Placental epithelial cell (primary cell): ENCODE measurements around the gene USH2A.

DNA sequence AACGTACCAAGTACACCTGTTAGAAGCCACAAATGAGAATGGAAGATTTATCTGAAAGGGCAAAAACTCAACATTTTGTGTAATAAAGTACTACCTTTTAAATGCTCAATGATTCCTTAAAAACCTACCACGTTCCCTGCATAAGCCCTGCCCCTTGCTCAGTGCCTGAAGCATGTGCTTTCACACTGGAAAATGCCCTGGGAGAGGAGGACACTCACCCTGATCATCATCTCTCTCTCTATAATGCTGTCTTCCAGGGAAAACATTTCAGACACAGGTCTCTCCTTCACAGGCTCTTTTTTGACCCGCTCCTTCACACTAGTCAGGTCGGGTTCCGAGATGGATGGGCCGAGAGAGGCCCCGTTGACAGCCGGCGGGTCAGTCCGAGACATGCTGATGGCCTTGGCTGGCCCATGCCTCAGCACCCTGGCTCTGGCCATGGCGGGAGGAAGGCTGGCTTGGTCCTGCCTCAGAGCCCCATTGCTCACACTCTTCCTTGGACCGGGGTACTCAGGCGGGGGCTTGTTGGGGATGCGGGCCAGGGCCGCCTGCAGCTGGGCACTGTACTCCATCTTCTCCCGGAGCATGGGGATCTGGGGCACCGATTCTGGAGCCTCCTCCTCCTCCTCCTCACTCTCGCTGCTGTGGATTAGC is 102.3 kb downstream of the SMYD2 start:
- CAGE, long polyA plus RNA, result no peak

GRCh38 chr1:214386683-214387170 is 105.8 kb downstream of the SMYD2 start:
- CAGE, long polyA plus RNA, result no peak

- CAGE, long polyA plus RNA, result no peak
Observed at GRCh38 chr1:214446528-214447657, 104.5 kb downstream of the PTPN14 start.

DNA sequence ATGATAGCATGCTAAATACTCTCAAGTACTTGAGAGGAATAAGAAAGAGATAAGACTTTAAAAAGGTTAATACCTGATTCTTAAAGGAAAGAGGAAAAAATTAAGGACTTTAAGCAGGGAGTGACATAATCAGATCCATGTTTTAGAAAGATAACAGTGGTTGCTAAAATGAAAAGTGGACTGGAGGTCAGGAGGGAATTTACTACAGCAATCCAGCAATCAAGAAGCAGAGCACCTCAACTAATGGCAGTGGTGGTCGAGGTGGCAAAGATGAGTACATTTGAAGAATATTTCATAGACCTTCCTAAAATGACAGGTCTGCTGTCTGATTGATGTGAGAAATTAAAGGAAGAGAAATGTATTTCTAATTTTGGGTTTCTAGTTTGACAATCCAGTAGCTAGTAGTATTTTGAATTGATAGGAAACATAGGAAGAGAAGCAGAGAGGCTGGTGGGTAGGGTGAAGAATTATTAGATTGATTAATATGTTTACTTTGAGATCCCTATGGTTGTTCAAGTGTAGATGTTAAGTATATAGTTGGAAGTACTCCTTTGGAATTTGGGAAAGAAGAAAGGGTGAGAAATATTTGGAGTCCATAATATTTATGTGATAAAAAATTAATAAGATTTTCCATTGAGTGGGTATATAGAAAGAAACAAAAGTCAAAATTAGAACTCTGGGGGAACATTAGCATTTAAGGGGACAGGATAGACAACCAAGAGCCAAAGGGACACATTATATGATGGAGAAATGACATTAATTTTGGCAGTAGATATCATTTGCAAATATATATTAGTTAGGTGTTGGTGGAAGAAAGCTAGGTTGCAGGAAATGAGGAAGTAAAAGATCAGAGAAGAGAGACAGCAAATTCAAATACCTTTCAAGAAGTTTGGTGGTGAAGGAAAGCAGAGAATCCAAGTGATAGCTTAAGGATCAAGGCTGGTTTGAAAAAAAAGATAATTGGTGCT is 29.0 kb downstream of the KCTD3 start:
- CAGE, long polyA plus RNA, result no peak

DNA sequence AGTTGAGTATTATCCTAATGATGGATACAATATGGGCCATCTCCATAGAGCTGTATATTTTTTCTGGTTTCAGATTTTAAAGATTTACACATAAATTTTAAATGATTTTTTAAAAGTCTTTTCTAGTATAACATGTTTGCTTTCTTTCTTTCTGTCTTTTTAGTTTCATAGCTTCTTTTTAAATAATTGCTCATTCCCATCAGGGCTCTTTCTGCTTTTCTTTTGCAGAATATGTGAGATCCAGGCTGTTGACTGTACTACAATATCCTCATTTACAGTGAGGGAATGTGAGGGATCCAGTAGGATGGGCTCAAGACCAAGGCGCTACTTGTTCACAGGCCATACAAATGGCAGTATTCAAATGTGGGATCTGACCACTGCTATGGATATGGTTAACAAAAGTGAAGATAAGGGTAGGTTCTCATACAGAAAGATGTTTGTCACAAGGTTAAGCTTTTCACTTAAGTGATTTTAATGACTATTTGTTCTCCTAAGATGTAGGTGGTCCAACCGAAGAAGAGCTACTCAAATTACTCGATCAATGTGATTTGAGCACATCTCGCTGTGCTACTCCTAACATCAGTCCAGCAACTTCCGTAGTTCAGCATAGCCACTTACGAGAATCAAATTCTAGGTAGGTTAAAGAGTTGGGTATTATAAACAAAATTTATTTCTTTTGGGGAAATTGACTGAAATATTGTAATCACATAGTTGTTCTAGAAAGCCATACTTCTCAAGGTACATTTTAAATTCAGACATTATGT is 51.7 kb downstream of the KCTD3 start:
- CAGE, long polyA plus RNA, result no peak

- CAGE, long polyA plus RNA, result no peak
Observed at GRCh38 chr1:215619950-215620500, 52.9 kb downstream of the KCTD3 start.

GRCh38 chr1:216423184-216423602 is at the start of gene USH2A:
Gene USH2A, minus strand, starts transcription at chr1:216423448.
- CAGE, long polyA plus RNA, result no peak

- CAGE, long polyA plus RNA, result no peak
Observed at GRCh38 chr1:218346203-218346556, 1.0 kb downstream of the TGFB2 start.

DNA sequence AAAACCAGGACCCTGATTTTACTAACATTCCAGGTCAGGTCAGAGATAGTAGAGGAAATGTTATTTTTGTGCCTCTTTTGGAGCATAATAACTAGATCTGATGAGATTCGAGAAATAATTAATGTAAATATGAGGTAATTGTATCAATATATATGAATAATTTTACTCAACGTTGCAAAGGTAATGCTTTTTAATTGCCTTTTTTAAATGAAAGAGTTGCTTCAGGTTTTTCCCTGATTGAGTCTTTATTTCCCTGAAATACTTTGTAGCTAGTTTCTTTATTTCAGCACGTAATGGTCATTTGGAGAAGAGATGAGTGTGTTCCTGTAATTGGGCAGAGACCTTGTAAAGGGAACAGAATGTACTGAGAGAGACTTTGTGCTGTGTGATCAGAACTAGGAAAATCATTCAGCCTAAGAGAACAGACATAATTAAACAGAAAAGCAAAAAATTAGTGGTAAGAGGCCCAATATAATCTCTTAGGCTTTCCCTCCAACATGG is 101.8 kb downstream of the TGFB2 start:
- CAGE, long polyA plus RNA, result no peak

DNA sequence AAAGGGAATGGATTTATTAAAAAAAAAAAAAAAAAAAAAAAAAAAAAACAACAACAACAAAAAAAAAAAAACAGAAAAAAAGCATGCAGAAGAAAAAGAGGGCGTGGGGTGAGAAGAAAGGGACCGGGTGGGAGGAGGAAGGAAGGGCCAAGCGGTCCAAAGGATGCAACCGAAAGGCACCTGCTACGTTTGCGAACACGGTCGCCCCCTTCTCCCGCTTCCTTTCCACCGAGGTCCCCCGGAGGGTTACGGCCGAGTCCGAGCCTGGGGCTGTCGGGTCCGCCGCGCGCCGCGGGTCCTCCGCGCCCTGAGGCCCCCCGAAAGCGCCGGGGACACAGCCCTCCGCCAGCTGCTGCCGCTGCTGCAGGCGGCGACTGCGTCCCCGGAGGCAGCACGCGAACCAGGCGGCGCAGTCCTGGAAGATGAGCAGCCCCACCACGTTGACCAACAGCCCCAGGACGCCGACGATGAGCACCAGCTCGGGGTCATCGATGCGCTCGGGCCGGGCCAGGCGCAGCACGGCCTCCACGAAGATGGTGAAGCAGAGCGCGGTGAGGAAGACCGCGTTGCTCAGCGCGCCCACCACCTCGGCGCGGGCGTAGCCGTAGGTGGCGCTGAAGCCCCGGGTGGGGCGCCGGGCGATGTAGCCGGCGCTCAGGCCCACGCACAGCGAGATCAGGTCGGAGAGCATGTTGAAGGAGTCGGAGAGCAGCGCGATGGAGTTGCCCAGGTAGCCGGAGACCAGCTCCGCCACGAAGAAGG is 555 bp downstream of the SLC30A10 start:
- CAGE, long polyA plus RNA, result no peak

GRCh38 chr1:220090195-220090713 is 666 bp upstream of the BPNT1 start:
- CAGE, long polyA plus RNA, result no peak

GRCh38 chr1:220762017-220762410 is 13.9 kb downstream of the MTARC2 start:
- CAGE, long polyA plus RNA, result no peak

DNA sequence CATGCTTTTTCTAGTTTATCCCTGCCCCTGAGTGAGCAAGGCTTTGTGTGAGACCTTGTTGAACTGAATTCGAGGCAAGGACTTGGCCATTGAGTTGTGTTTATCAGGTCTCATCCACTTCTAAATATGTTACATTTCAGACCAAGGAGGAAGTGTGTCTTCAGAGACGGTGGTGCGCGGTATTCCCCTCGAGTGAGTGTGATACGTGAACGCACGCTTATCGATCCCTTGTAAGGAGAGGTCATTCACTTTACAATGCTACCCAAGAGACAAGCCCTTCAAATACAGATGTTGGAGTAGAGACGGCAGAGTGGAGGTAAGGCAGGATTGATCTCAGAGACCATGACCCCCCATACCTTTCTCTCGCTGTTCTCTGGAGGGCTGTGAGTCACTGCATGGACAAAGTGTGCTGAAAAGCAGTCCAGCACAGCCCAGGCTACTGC is 16.5 kb upstream of the MTARC1 start:
- CAGE, long polyA plus RNA, result no peak

- CAGE, long polyA plus RNA, result no peak
Observed at GRCh38 chr1:220787259-220787914, 674 bp downstream of the MTARC1 start.

- CAGE, long polyA plus RNA, result no peak
Observed at GRCh38 chr1:220818733-220819078, 32.0 kb downstream of the MTARC1 start.

DNA sequence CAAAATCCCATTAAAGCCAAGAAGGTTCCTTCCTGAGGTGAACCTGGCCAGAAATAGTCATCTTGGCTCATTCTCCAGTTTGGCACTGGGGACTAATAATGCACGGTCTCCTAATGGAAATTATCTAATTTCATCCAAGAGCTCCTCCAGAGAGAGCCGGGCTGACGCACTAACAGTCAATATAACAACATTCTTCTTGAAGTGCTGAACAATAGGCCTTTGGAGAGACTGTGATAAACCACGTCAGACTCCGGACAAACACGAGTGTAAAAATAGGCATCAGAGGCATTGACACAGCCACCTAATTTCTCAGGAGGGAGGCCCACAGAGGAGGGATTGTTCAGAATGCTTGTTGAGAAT is 35.5 kb upstream of the HLX start:
- CAGE, long polyA plus RNA, result no peak

GRCh38 chr1:220874054-220874406 is 5.2 kb upstream of the HLX start:
- CAGE, long polyA plus RNA, result no peak

- CAGE, long polyA plus RNA, result no peak
Observed at GRCh38 chr1:220879054-220879269, 281 bp upstream of the HLX start.

GRCh38 chr1:220882051-220883142 is 3.2 kb downstream of the HLX start:
- CAGE, long polyA plus RNA, result no peak

GRCh38 chr1:221000533-221001116 is 121.4 kb downstream of the HLX start:
- CAGE, long polyA plus RNA, result no peak